Jejunum (tissue), 1 donor: Measurements from ENCODE around the gene POGK.

DNA sequence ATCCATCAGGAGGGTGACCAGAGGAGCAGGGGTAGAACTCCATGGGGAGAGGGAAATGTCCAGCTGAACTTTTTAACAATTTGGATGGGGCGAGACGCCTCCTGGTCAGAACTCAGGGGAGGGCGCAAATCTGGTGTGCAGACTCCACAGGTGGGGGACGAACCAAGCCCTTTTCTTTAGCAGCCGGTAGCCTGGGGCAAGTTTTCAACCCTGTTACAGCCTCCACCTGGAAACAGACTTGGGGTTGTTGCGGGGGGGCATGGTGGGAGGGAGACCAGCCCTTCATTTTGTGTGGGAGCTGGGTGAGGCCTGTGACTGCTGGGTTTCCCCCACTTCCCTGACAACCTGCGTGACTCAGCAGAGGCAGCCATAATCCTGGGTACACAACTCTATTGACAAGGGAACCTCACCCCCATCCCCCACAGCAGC lies 7.8 kb upstream of the CCDC190 start:
- PRO-cap, result no peak

GRCh38 chr1:163927999-163928341 lies 606.2 kb downstream of the NUF2 start:
- PRO-cap, result no peak

DNA sequence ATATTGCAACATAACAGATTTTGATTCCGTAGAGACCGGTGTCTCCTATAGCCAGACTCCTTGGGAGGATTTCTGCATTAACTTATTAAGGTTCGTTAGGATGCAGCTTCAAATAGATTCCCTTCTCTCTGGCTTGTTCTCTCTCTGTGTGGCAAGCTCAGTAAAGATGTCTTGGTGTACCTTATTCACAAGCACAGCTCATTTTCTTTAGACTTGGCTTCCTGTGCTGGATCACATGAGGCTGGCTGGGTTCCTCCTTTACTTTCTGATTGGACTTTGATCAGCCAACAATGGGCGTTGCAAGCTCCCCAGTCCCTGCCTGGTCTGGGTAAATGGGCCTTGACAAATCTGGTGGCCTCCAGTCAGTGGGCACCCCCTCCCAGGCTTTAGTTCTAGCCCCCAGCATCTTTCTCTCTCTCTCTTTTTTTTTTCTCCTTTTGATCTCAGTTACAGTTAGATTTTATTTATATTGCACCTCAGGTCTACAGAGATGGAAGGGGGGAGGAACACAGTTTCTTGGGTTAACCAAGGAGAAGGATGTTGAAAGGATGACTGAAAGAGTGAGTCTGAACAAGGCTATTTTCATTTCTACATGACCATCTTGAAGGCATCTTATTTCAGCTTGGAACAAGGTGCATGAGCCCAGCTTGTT lies 76.9 kb downstream of the PBX1 start:
- PRO-cap, result no peak

DNA sequence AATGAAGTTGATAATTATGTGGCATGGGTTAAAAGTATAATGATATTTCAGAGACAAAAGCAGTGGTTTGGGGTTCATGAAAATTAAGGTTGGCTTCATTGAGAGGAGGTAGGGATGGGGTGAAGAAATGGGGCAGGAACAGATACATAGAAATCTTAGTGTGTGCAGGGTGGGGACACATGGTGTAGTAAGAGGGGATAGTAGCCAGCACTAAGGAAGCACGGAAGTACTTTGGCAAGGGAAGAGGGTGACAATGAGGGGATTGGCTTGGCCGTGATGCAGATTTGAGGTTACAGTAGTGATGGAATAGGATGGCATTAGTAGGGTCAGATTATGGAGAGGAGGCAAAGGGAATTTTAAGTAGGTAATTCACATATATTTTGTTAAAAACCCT lies 118.6 kb downstream of the PBX1 start:
- PRO-cap, result no peak

DNA sequence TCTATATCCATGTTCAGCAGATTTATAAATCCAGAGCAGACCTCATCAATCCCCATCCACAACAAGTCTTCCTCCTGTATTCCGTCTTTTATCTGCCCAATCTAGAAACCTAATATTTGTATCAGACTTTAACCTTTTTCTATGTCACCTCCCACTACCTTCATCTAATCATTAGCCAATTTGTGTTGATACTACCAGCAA lies 135.5 kb downstream of the PBX1 start:
- PRO-cap, result no peak

GRCh38 chr1:164709820-164710557 lies 151.0 kb downstream of the PBX1 start:
- PRO-cap, result no peak

DNA sequence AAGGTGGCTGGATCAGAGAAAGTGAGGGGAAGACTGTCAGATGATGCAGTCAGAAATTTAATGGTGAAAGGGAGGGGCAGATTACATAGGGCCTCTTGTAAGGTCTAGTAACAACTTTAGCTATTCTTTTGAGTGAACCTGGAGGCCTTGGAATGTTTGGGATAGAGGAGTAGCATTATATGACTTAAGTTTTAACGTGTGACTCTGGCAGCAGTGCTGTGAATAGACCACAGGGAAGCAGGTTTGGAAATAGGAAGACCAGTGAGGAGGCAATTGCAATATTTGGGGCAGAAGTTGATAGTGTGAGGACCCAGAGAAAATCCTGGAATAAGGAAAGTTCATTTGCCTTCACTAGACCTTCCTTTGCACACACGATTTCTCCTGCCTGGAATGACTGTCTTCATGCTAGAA lies 302.9 kb downstream of the PBX1 start:
- PRO-cap, result no peak

DNA sequence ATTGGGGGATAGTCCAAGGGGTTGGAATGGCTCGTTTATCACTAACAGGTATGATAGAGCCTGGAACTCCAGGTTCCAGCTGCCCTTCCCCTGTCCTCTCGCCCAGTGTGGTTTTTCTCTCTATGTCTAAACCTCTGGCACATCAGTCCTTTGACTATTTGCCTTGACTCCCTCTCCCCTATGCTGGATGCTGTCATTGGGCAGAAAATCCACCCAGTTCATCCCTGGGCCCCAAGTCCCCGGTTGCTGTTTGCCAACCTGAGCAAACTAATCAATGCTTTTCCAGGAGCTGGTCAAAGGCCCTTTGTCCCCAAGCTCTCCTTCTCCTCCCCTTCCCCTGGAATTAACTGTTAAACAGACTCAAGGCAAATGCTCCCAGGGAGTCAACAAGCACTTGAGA lies 102.8 kb downstream of the LMX1A start:
- PRO-cap, result no peak

- PRO-cap, result no peak
Measured at GRCh38 chr1:165281146-165281345, 75.5 kb downstream of the LMX1A start.

GRCh38 chr1:165871090-165871725 lies 43.8 kb downstream of the UCK2 start:
- PRO-cap, result no peak

DNA sequence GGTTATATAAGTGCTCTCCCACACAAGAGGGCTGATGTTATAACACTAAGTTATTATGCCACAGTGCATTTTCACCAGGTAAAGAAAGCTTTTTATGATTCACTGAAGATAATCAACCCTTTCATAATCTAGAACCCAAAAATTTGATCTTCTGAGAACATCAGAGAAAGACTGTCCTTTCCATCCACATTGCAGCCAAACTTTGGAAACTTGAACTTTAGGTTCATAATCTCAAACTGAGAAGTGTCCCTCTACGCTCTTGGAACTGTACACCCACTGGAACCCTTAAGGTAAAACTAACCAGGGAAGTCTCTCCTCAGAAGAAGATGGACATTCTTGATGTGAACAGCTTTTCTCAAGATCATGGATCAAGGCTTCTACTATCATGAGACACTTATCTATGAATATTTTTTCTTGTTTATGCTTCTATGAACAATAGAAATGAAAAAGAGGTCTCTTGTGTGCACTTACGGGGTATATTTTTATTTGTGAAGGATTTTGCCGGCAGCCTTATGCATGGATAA lies 115.5 kb upstream of the POGK start:
- PRO-cap, result no peak

- PRO-cap, result bidirectional peak, plus-strand start at chr1:166839522, minus-strand start at chr1:166839320
Measured at GRCh38 chr1:166838761-166839738, at the start of gene POGK. POGK (plus strand) TSS chr1:166839475.

GRCh38 chr1:166840094-166840354 lies 749 bp downstream of the POGK start:
- PRO-cap, result no peak

DNA sequence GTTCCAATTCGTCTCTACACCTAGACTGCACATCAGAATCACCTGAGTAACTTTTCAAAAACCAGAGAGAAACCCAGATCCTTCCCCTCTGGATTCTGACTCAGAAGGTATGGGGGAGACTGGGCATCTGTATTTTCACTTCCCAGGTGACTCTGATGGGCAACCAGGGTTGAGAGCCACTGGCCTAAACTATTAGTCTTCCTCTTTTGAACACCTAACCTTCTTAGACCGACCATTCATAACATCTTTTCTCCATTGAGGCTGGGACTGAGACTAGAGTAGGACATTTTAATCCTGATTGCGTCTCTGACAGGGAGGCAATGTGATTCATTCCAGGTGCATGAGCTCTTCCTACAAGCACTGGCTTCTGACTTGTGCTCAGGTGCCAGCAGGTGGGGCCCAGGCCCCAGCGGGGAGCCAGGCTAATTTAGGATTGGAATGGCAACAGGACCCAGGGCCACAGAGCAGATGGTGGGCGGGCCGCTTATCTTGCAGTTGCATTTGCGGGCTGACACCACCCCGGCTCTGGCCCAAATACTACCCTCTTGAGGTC lies 4.3 kb downstream of the GPA33 start:
- PRO-cap, result no peak

DNA sequence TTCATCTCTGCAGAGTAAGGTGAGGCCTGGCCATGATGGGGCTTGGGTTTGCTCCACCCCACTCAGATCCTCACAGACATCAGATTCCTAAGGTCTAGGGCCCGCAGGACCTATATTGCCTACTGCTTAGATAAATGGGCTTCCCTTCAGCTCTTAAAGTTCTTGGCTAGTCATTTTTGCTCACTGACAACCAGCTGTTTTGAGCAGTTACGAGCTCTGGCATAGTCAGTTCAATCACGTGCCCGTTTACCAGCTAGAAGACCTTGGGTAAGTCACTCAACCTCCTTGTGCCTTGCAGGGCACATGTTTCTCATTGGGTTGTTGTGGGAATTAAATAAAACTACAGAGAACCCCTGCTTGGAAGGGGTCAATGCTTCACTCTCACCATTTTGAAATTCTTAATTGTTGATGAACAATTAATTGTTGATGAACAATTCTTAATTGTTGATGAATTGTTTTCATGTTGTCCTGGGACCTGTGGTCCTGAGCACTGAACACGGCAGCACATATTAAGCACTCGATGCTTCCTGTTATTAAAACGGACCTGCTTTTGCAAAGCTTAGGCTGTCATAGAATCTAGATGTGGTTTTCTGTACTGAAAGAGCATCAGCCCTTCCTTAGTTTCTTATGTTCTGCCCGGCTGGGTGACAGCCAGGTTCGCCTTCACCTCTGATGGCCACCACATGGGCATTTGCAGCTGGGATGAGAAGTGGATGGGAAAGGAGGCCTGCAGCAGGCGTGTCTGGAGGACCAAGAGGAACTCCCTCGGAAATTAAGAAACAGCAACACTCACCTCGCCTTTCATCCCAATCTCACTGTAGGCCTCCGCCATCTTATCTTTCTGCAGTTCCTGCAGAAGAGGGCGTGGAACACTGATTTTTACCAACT lies 84.9 kb downstream of the CD247 start:
- PRO-cap, result no peak

DNA sequence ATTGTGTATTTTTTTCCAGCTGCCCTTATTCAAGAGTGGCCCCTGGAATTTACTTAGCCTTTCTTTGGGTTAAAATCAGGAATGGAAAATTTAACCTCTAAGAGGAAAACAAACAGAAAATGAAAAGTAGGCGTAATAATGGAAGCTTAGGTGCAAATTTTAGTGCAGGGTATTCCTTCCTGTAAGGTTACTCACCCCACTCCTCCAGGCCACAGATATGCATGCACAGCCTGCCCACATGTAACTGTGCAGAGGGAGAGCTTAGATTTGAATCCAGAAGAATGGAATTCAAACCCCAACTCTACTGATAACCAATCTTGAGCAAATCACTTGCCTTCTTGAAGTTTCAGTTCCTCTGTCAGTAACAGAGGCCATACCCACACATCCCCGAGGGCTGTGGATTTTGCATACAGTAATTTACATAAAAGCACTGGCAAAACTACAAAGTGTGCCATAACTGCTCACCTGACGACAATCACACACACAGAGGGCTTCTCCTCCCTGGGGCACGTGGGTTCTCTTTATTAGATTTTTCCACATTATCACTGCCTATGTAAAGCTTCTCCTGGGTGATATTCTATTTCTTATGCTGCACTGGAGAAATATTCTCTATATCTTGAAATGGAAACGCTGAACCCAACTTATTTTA lies 18.7 kb downstream of the CD247 start:
- PRO-cap, result no peak

GRCh38 chr1:167501565-167502367 lies 16.6 kb downstream of the CD247 start:
- PRO-cap, result no peak

GRCh38 chr1:167650067-167650751 lies 20.2 kb downstream of the RCSD1 start:
- PRO-cap, result no peak

DNA sequence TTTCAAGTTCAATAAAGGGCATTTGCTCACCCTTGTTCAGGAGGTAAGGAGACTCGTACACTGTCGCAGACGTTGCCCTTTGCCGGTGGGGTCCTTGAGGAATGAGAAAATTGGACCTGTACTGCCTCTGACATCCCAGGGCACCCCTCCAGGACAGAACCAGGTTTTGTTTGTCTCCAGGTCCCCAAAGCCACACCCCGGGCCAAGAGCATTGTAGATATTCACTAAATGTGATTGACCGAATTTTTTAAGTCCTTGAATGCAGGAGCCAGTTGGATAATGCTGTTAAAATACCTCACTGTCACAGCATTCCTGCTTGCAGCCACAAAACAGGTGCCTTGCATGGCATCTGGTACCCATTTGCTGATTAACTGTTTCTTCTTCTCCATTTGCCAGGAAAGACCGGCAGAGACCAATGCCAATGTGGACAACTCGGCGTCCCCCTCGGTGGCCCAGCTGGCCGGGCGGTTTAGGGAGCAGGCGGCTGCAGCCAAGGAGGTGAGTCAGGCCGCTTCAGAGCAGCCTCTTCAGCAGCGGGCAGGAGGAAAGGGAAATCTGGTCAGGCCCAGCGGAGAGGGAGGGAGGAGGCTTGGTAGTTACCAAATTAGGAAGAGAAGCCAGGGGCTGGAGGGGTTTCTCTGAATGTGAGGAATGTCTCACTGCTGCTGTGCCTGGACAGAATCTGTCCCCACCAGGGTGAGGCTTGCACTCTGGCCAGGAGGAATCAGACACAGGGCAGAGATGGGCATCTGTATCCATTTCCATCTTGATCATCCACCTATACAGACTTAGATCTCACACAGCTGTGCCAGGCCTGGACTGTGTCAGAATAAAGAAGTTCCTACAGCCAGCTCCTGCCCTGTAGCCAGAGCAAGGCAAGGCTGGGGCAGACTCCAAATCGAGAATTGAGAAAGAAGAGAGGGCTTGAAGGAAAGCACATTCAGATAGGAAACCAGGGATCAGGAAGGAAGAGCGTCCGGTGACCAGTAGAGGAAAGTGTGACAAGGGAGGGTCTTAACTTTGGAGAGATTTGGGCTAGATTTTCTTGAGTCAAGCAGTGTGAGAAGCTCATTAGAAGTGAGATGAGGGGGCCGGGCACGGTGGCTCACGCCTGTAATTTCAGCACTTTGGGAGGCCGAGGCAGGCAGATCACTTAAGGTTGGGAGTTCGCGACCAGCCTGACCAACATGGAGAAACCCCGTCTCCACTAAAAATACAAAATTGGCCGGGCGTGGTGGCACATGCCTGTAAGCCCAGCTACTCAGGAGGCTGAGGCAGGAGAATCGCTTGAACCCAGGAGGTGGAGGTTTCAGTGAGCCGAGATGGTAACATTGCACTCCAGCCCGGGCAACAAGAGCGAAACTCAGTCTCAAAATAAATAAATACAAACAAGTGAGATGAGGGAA lies 37.8 kb upstream of the MPZL1 start:
- PRO-cap, result no peak

DNA sequence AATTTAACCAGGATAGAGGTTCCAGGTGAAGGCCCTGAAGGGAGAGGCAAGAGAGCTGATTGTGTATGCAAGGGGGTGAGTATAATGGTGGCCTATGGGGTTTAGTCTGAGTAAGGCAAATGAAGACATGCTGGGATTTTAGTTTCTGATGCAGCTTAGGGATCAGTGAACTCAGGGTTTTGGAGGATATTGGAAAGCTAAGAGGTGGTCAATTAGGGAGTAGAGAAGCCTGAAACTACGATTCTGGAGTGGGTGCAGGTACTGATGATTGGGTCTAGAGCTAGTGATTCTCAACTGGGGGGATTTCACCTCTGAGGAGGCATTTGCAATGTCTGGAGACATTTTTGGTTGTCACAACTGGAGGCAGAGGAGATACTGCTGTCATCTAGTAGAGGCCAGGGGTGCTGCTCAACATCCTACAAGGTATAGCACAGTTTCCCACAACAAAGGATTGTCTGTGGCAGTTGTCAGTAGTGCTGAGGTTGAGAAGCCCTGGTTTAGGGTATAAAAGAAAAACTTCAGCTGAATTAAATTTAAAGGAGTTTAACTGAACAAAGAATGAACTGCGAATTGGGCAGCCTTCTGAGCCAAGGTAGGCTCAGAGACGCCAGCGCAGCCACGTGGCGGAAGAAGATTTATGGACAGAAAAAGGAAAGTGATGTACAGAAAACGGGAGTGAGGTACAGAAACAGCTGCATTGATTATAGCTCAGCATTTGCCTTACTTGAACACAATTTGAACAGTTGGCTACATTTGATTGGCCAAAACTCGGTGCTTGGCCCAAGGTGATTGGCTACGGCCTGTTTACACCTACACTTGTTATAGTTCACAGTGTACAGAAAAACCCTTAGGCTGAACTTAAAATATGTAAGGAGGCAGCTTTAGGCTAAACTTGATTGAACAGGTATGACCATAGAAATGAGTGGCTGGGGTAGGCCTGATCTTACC lies 40.3 kb downstream of the MPZL1 start:
- PRO-cap, result no peak